Neural crest cell (in vitro differentiated cells): ENCODE data around the gene AP3B2.

DNA sequence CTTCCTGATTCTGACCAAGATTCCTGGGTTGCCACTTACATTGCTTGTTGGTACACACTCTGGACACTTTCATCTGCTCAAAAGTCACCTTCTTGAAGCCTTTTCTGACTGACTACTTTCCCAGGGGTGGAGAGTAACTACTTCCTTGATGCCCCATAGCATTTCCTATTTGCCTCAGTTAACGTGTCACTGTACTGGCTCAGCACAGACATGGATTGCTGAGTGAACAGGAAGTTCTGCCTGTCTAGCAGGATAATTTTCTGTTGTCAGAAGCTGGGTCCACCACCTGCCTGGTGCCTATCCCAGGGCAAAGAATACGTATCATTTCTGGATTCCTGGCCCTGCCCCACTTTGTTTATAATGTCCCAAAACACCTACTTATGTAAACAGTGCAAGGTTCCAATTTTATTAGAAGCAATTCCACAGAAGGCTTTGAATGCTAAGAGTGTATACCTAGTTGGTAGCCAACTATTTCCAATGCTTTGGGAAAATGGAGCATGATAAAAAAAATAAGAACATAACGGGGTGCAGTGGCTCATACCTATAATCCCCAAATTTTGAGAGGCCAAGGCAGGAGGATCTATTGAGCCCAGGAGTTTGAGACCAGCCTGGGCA is 15.2 kb upstream of the ABHD17C start:
- PRO-cap: no peak

- PRO-cap: no peak
Measured at GRCh38 chr15:80780398-80780766, 1.2 kb downstream of the CEMIP start.

GRCh38 chr15:80943678-80944159 is 45.9 kb downstream of the MESD start:
- PRO-cap: no peak

GRCh38 chr15:81092022-81092737 is 41.9 kb upstream of the CFAP161 start:
- PRO-cap: no peak

DNA sequence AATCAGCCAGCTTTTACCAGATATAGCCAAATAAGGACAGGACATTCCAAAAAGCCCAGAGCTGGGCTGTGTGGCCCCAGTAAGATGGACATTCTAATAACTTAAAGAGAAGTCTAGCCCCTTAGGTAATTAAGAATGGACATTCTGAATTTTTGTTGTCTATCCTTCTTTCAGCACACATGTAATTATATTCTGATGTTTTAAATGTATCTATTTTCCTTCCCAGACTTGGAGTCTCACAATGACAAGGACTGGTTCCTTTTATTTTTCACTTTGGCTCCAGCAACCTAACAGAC is 48.1 kb downstream of the STARD5 start:
- PRO-cap: no peak

DNA sequence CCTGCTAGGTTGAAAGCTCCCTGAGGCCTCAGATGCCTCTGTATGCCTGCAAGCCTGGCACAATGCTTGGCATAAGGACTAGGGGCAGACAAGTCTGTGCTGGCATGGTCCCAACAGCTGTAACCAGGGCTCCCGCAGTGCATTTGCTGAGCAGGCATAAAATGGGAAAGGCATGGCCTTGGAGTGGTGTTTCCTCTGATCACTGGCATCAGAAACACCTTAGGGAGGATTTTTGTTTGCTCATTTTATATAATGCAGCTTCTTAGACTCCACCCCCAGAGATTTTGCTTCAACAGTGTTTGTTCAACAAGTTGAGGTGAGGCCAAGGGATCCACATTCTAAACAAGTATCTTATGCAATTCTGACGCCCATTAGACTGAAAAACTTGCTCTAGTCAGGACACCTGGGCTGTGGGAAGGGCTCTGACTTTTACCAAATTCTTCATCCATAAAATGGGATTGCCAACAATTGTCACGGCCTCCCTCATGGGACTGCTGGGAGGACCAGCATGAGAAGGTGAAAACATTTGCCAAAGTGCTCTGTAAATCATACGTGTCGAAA is 43.1 kb downstream of the STARD5 start:
- PRO-cap: no peak

- PRO-cap: no peak
Measured at GRCh38 chr15:81302625-81303386, 21.1 kb downstream of the STARD5 start.

GRCh38 chr15:81331655-81331983 is 7.7 kb upstream of the STARD5 start:
- PRO-cap: no peak

- PRO-cap: unidirectional peak, plus-strand start at chr15:81798163
Measured at GRCh38 chr15:81798074-81798851, 247.6 kb downstream of the MEX3B start.

DNA sequence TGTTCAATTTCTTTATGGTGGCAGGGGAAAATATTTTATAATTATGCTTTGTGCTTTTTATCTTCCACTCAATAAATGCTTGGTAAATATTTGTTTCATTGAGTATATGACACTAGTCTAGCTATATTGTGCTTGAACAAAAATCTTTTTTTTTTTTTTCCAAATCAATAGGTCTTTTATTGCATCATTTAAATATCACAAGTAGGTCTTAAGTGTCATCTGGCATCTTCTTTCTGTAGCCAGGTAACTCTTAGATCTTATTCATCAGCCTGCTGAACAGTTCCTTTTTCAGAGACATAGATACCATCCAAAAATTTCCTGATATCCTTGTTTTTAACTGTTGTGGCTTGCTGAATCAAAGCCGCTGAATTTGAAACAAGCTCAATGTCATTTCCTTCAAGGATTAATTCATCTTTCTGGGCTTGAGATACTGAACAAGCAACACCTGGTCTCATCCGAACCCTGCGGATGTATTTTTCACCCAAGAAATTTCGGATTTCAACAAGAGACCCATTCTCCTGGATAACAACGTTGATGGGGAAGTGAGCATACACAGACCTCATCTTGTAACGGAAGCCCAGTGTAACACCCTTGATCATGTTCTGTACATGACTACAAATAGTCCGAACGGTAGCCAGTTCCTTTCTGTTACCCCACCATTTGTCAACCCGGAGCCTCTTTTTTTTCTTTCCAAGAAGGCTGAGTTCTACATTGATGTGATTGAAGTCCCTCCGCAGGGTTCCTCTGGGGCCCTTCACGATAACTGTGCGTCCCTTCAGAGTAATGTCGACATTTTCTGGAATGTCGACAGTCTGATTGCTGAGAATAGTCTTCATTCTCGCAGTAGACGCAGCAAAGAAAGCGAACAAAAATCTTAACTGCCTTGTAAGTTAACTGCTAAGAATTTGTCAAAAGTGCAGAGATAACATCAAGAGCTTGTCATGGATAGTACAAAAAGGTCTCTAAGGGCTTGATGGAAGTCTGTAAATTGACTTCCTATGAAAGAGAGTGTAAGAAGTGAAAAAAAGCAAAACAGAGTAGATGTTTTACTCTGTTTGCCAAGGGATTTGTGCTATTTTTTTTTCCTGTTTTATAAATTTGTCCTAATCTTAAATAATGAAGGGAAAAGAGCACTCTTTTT is 23.1 kb upstream of the GOLGA6L10 start:
- PRO-cap: no peak

DNA sequence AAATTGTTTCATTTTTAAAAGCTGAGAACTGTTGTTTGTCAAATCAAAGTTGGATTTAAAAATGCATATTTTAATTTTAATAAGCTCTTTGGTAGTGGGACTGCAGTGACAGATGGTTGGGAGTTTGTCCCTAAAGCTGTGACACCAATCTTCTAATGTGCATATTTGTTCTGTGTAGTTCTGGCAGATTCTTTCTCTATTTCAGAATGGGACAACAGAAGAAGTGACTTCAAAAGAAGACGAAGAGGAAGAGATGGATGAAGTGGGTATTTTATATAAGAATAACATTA is 29.2 kb upstream of the GOLGA6L9 start:
- PRO-cap: no peak

- PRO-cap: no peak
Measured at GRCh38 chr15:82475359-82476080, 45.9 kb downstream of the GOLGA6L9 start.

DNA sequence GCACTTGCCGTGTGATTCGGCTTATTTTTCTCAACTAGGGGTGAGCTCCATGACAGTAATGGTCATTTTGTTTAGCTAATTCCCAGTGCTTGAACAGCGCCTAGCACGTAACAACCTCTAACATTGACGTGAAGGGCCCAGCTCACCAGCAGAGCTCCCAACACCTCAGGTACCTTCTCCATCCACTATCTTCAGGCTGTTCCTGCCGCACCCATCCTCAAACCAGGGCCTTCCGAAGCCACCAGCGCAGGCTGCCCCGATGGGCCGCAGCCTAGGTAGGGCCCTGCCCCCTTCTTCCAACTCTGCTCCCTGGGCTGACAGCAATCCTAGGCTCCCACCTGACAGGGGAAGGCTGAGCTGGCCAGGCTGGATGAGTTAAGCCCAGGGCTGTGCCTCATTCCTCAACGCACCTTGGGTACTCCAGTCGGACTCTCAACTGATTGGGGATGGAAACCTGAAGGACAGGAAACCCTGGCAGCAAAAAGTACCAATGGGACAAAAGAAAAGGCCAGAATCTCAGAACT is 824 bp upstream of the RPS17 start:
- PRO-cap: no peak

GRCh38 chr15:82680458-82681273 is 29.0 kb downstream of the AP3B2 start:
- PRO-cap: bidirectional peak, plus-strand start at chr15:82680613, minus-strand start at chr15:82680381; bidirectional peak, plus-strand start at chr15:82681033, minus-strand start at chr15:82681029

DNA sequence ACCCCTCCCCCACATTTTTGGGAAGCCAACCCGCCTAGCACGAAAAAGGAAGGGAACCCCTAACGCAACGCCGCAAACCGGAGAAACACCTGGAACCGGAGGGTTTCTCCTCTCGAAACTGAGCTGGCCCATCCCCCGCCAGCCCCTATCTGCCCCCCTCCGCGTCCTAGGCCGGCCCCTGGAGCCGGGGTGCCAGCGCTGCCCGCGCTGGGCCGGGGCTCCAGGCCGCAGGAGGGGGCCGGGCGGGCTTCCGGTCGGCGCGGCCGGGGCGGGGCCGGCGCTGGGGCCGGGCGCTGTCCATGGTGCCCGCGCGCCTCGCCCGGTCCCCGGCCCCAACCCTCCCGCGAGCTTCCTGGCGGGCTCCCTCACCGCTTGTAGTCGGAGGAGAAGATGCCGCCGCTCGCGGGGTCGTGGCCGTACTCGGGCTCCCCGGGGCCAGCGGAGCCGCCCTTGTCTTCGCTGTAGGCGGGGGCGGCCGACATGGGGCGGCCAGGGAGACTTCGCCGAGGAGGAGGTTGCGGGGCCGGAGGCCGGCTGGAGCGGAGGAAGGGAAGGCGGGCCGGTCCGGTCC is 365 bp downstream of the AP3B2 start:
- PRO-cap: no peak

DNA sequence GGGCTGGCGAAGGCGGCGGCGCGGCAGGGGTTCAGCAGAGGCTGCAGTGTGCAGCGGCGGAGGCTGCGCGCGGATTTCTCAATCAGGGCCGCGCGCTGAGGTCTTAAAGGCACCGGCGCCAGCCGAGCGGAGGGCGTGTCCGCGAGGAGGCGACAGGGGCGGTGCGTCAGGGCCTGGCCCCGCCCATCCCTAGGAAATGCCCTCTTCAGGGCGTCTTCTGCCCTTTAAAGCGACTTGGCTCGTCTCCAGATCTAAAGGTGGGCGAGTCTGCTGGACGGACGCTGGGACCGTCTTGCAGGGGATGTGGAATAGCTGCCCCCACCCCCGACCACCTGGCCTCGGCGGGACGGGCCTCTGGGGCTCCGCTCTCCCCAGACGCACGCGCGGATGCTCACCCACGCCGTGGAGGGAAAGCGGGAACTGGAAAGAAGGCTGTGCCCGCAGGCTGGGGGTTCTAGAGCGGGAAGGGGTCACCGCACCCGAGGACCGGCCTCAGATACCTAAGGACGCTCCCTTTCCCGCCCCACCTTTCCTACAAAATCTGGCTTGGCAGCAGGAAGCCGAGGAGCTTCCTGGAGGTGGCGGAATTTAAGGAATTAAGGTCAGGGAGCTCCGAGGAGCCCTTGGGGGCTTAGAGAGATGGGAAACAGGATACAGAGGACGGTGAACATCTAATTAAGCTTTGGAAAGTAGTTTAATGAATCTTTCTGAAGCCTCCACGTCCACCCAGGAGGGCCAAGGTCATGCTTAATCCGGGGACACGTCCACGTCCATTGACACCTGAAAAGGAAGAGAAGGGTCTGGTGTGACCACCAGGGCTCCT is at the start of gene AP3B2:
Gene AP3B2, minus strand, starts transcription at position 80 of the 823 bp plus-strand sequence.
- PRO-cap: bidirectional peak, plus-strand start at position 227 of the sequence, minus-strand start at position 78 of the sequence

DNA sequence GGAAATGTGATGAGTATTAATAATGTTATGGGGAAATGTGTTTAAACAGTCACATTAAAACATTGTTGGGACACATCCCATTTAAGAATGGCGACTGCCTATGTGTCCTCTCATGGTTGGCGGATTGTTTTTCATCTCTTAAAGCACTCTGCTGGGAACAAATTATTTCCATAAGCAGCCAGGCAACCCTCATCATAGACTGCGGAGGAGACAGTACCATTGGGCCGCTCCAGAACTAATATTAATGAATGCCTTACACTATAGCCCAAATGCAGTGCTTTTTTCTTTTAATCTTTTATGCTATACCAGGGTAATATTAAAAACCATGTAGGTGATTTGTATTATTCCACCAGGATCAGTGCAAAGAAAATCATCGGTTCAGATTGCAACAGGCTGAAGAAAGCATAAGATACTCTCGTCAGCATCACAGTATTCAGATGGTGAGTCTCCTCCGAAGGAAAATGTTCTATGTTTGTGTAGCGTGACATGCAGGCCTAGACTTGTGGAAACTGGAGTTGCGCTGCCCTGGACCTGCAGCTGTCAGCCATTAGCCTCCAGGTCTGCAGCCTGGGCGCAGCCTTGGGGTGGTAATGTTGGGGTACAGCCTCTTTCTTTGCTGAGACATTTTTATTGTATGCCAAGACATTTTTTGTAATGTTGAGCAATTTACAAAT is 16.8 kb downstream of the WHAMM start:
- PRO-cap: no peak

GRCh38 chr15:82828731-82829866 is 19.7 kb downstream of the WHAMM start:
- PRO-cap: no peak

- PRO-cap: no peak
Measured at GRCh38 chr15:82962514-82962872, 10.0 kb upstream of the HOMER2 start.

- PRO-cap: no peak
Measured at GRCh38 chr15:82971461-82972123, 14.4 kb upstream of the RAMAC start.